Ascending aorta (tissue), 1 donor: ENCODE results near the gene FAM117B.

DNA sequence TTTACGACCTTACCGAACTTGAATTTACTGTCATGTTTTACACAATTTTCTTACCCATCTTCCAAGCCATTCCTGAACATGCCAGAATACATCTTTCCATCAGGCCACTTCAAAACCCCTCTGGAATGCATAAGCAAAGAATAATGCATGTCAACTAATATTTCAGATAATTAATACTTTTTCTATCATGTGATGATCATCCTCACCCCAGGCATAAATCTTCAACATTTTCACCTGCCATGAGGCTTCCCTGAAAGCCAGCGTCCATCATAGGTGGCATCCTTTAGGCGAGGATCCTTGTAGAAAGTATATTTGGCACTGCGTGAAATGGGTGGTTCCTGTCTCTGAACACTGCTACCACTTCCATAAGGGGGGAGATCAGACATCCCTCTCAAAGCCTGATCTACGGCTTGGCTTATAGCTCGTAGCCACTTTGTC is 28.0 kb upstream of the MPP4 start:
- PRO-cap: no peak

- PRO-cap: unidirectional peak, plus-strand start at chr2:201807569; unidirectional peak, plus-strand start at chr2:201807602
Observed at GRCh38 chr2:201807351-201807938, 1.1 kb downstream of the CDK15 start.

DNA sequence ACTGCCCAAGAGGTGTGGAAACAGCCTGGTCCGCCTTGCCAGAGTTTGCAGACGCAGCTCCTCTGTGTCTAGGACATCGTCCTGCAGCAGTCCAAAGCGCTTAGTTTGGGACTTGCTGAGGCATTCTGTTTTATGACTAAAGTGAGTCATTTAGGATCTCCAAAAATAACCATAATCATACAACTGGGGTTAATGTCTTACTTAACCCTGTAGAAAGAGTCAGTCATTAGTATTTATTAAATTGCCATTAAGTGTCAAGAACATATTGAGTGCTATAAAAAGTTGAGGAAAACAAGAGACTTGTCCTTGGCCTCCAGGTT is 74.8 kb downstream of the CDK15 start:
- PRO-cap: unidirectional peak, minus-strand start at position 107 of the sequence

- PRO-cap: no peak
Observed at GRCh38 chr2:201966814-201967405, 66.7 kb upstream of the FZD7 start.

DNA sequence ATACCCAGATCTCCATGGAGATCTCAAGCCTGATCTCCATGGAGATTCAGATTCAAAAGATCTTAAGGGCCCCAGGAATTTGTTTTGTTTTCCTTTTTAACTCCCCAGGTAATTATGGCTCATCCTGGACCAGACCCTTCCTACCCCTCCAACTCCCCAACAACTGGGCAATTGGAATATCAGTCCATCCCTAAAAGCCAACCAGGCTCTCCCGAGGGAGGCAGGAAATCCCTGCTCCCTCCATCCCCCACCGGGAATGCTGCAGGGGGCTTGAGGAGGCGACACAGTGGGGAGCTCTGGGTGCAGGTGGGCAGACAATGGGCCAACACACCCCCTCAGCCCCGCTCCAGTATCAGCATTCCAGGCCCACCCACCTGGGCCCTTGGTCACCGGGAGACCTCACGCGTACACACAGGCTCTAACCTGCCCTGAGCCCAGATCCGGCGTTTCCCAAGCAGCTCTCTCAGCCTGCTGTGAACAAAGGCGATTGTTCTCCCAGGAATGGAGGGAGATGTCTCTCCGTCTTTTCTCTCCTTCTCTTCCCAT is 37.7 kb upstream of the FZD7 start:
- PRO-cap: no peak

GRCh38 chr2:202091182-202092090 is 18.4 kb downstream of the KIAA2012 start:
- PRO-cap: no peak

DNA sequence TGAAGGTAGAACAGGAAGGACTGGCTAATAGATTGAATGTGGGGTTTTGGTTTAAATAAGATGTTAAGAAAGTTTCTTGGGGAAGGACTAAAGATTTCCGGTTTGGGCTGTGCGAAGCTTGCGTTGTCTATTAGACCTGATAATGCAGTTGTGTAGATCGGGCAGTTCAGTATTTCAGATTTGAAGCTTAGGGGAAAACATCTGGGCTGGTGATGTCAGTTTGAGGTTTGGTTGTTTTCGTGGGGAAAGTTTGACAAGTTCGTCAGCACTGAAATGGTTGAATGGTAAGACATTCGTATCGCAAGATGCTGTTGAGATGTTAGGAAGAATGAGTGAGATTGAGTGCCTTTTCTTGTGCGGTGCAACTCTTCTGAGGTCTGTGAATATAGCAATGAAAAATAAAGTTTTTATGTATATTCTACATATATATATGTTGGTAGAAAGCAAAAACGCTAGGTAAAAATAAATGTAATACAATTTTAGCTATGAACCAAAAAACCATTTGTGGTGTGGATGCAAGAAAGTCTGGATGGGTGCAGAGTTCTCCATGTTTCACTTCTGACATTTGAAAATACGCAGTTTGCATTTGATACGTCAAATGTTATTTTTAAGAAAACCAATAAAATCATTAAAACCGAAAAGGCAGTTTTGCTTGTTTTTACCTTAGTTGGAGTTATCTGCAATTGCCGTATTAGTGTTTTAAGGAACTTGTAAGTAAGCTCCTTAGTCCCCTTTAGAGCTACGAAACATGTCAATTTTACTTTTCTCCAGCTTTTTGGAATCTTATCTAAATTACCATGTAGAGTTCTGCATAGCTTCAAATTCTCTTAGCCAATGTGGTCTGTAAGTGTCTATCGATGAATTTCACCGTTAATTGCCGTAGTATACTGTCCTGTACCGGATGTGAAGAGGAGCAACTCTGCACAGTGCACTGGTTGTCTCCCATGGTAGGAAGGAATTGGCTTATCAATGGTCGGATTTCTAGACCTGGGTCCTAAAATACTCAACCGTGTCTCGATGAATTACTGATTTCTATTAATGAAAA is 1.5 kb downstream of the NOP58 start:
- PRO-cap: no peak

- PRO-cap: bidirectional peak, plus-strand start at chr2:202634981, minus-strand start at chr2:202634645; unidirectional peak, plus-strand start at chr2:202635165; unidirectional peak, plus-strand start at chr2:202635188
Observed at GRCh38 chr2:202634269-202635239, at the start of gene FAM117B. Gene FAM117B, plus strand, starts transcription at chr2:202634969.

- PRO-cap: no peak
Observed at GRCh38 chr2:203041266-203041622, 26.6 kb downstream of the NBEAL1 start.

DNA sequence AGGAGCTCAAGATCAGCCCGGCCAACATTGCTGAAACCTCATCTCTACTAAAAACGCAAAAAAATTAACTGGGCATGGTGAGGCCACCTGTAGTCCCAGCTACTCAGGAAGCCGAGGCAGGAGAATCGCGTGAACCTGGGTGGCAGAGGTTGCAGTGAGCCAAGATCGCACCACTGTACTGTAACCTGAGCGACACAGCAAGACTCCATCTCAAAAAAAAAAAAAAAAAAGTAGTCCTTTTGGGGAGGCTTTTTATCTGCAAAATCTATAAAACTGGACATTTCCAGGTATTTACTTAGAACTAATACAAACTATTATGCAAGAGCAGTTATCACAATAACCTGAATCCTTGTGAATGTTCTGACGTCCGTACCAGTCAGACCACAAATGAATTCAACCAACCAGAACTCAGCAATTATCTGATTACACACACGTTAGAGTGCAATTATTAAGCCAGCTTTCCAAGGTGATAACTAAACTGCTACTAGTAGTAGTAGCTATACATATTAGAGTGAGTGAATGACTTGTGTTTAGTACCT is 8.8 kb upstream of the RAPH1 start:
- PRO-cap: no peak

GRCh38 chr2:203648164-203648725 is 58.2 kb upstream of the CD28 start:
- PRO-cap: no peak

- PRO-cap: no peak
Observed at GRCh38 chr2:203671891-203672299, 34.5 kb upstream of the CD28 start.

- PRO-cap: no peak
Observed at GRCh38 chr2:203870968-203871296, 3.4 kb downstream of the CTLA4 start.

DNA sequence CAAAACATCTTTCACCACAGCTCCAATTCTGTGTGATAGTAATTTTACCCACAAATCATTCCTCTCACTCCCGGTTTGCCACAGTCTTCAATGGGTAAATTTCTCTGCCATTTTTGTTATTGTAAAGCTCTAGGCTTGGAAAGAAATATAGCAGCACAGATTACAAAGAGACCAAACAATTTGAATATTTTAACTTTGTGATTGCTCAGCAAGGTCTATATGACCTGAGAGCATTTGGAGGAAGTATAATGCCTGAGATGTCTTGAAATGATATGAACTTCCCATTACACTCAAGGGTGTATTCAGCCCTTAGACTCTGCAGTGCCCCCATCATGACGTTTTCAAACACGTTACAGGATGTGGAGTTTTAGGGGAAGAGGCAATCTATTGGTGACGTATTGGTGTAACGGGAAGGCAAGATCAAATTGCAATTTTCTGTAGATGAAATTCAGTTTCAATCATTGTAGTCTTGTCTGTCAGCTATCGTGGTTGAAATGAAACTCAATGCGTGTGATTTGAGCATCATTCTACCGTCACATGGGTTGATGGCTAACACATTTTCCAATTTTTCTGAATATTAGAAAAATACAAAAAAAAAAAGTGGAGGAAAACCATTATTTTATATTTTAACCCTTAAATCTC is 78.9 kb downstream of the ICOS start:
- PRO-cap: no peak

- PRO-cap: no peak
Observed at GRCh38 chr2:204498835-204499117, 46.5 kb upstream of the PARD3B start.

DNA sequence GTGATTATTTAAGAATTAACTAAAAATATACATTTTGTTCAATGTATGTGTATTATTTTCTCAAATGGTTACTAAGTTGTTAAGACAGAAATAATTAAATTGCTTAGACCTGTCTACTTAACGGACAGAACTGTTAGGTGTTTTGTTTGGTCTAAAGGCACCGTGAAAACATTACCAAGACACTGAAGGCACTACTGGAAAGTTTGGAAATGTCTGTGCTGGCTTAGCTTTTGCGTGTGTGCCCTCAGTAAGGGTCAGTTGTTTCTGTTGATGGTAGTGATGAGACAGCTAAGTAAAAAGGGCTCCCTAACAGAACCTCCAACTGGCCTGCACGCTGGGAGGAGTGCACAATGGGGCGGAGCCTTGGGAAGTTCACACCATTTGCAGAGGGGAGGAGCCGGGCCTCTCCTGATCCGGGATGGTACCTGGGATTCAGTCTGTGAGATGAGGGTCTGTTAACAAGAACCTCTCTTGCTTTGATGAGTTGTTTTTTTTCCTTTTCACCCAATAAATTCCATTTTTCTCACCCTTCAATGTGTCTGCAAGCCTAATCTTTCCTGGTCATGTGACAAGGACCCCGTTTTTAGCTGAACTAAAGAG is 368.6 kb downstream of the PARD3B start:
- PRO-cap: no peak

DNA sequence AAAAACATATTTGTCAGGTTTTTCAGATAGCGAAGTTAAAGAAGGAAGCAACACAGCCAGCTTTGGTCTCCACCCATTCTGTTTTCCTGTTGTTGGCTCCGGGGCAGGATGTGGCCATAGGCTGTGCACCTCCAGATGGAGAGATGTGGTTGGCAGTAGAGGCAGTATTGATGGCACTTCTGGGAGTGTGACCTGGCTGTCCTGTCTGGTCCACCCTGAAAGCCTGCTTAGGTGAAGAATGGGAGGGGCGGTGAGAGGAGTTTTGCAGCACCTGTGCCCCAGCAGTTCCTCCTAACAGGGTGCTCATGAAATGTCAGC is 422.4 kb downstream of the PARD3B start:
- PRO-cap: no peak

DNA sequence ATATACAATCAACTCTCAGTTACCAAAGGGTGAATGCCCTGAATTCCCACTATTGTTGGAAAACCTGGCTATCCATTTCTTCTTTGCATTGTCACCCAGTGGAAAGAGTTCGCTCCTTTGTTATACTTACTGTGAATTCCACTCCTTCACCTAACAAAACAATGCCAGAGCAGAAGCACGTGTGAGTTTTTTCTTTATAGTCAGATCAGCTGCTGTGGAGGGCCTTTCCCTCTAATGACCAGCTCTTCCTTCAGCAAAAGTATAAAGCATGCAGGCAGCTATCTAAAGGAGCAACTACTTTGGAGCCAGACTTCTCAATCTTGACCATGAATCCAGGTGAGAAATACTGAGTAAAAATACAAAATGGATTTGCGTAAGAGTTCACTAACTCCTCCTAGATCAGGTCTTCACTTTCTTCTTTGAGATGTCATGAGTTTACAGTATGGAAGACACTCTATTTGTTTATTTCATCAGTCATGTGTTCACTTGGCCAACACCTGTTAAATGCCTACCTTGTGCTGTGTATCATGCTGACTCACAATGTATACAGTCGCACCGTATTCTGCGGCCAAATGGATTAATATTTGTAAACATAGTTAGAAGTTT is 409.0 kb upstream of the NRP2 start:
- PRO-cap: no peak

DNA sequence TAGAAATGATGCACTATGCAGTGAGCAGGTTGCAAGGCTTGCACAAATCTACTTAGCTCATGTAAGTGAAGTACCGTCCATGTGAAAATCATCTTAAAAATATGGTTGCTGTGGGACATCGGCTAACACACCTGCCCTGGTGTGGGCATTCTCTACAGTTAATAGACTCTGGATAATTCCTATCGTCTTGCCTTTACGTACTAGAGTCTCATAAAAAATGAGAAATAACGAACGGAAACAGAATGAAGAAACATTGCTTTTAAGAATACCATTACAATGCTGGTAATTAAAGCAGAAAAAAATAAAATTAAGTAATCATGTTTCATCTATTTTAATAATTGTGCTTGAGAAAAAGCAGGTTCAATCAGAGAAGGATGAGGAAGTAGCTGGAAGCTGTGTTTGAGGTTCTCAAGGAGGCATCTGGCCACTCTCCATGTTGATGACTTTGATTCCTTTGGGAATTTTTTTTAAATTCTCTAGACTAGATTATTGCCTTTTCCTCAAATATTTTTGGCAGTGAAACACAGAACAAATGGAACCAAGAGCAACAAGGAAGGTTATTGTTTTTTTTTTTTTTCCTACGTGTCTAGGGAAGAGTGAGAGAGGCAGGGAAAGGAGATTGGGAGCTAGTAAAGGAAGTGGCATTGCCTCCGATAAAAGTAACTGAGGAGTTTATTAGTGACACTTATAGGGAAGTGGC is 100.0 kb upstream of the NRP2 start:
- PRO-cap: no peak

- PRO-cap: no peak
Observed at GRCh38 chr2:205687242-205687793, 5.0 kb downstream of the NRP2 start.